Colonic mucosa (tissue), 1 donor: ENCODE measurements around a stretch of chr7.

- PRO-cap = no peak
Observed at GRCh38 chr7:50621831-50622722, 56.9 kb upstream of the DDC start.

DNA sequence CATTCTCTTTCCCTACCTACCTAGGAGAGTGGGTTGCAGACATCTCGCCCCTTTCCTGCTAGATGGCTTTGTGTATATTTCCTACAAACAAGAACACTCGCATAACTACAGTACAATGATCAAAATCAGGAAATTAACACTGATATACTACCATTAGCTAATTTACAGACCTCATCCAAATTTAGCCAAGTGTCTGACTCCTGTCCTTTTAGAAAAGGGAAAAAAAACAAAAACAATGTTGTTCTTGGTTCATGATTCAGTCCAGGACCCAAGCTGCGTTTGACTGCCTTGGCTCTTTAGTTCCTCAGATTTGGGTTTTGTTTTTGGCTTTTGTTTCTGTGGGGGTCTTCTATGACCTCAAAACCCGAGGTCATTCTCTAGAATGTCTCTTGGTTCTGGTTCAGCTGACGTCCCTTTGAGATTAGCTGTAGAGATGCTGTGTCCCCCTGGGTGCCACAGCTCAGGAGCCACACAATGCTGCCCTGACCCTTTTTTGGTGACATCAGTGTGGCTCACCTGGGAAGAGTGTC lies 89.6 kb upstream of the DDC start:
- PRO-cap = no peak

GRCh38 chr7:50656171-50656614 lies 91.0 kb upstream of the DDC start:
- PRO-cap = no peak

DNA sequence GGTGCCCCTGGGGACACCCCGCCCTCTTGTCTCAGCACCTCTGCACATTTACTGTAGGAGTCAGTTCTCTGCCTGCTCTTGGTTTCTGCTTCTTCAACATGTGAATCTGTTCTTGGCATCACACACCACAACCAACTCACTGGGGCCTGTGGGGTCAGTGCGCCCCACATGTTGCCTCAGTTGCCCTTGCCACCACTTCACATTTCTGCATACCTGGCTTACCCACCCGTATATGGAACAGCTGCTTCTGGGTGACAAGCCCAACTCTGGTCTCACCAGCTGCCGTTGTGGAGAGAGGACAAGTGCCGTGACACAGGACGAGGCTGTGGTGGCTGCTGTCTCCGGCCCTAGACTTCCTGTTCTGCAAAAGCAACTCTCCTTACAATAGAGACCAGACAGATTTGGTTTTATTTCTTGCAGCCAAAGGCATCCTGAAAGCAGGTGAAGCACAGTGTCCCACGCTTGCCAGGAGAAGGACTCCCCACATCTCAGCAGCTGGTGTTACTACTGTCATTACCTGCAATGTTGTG lies 96.4 kb upstream of the DDC start:
- PRO-cap = no peak

- PRO-cap = no peak
Observed at GRCh38 chr7:50706259-50706752, 76.4 kb downstream of the GRB10 start.

DNA sequence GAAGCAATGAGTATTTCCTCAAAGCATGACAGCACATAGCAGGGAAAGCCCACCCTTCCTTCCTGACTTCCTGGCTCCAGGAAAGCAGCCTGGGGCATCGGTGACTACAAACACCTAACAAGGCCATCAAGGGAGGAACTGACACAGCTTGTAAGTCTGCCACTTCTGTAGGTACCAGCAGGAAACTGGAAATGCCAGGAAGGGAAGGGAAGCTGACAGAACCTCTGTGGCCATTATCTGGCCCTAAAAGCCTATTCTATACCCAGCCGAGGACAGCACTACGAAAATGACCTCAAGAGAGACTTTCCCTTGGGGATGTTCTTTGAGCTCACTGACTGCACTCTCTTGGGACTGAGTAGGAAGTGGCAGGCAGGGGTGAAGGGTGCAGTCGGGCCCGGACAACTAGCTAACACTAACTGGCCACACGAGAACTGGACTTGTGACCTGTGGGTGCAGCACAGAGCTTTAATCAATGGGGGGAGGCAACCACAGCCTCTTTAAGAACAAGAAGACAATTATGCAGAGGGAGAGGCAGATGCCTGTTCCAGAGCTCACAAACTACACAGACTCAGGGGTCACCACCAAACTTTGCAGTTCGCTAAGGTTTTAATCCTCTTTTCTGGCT lies 52.0 kb downstream of the GRB10 start:
- PRO-cap = no peak

- PRO-cap = no peak
Observed at GRCh38 chr7:50763778-50764276, 18.9 kb downstream of the GRB10 start.

DNA sequence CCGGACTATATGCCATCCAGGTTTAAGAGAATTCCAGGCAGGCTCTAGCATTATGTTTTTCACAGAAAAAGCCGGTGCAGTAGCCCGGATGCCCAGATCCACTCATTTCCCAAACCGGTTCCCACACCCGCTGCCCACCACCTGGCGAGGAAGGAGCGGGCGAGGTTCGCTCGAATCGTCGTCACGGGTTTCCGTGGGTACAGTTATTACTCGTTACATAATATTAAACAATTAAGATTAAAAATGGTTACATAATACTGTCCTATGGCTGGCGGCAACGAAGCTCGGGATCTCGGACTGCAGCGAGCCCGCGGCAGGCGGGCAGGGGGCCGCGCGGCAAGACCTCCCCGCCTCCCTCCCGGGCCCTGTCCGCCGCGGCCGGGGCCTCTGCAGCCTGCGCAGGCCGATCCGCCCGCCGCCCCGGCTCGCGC lies 740 bp downstream of the GRB10 start:
- PRO-cap = no peak

GRCh38 chr7:50791646-50792395 lies 9.1 kb upstream of the GRB10 start:
- PRO-cap = no peak

GRCh38 chr7:50792396-50793296 lies 9.9 kb upstream of the GRB10 start:
- PRO-cap = unidirectional peak, plus-strand start at chr7:50792563; bidirectional peak, plus-strand start at chr7:50793125, minus-strand start at chr7:50792874

- PRO-cap = no peak
Observed at GRCh38 chr7:52936304-52936550, 99.2 kb upstream of the POM121L12 start.

DNA sequence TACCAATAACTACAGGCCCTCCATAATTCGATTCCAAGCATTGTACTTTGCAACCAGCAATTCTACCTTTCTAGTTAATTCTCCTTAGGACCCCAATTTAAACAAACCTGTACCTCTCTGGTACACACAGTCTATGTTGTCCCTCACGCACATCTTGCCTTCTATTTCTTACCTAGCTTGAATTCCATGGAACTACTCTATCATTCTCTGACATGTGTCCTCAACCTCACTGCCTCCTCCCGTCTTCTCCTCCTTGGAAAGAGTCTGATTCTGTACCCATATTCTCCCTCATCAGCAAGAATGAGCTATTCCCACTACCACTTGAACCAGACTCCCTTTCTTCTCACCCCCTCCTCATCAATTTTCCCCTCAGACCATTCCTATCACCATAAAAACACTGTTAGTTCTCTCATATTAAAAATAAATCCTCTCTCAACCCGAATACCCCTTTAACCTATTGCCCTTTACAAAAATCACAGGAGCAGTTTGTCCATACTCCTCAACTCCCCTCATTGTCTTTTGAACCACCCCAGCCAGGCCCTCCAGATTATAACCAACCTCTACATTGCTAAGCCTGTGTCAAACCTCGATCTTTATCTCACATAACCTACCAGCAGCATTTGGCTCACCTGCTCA lies 12.1 kb downstream of the SEC61G start:
- PRO-cap = no peak

DNA sequence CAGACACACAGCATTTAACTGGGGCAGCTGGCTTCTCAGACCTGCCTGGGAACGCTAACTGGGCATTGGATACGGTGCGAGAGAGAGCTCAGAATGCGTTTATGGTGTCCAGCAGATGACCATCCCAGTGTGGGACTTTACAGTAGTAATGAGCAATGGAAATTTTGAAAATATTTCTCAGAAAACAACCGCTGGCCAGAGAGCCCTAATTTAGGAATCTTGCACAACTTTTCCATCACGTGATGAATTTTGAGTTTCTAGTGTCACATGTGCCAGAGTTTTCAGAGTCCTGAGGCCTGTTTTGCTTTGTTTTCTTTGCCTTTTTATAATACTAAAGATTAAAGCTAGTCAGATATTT lies 78.2 kb upstream of the SEC61G start:
- PRO-cap = no peak

- PRO-cap = no peak
Observed at GRCh38 chr7:55086314-55086992, 67.6 kb downstream of the EGFR start.

GRCh38 chr7:55100975-55101573 lies 82.3 kb downstream of the EGFR start:
- PRO-cap = no peak

DNA sequence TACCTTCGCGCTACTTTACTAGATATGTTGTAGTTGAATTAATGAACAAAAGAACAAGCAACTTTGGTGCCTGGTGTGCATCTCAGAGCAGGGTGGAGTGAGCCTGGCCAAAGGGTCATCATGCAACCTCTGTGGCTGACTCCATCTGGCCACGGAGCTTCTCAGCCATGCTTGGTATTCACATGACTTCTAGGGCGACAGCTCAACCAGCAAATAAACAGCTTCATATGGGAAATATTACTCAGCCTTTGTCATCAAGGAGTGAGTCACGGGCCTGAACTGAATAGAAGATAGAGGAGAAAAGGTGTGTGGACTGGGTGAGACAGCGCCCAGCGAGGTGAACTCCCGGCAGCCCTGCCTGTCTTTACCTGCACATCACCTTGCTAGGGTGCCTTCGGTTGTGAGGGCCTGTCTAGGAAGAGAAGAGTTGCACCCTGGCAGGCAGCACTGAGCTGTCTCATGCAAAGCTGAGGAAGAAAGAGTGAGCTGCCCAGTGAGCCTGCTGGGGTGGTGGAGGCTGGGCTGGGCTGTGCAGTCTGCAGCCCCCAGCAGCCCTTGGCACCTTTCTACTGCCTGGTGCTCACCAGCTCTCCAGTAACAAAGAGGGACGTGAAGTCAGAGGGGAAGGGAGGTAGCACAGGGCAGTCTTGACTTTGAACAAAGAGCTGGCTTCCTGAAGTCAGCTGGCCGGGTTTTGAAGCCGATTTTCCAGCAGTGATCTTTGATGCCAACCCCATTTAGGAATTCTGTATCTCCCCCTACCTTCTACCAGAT lies 114.2 kb downstream of the EGFR start:
- PRO-cap = bidirectional peak, plus-strand start at position 297 of the sequence, minus-strand start at position 147 of the sequence

DNA sequence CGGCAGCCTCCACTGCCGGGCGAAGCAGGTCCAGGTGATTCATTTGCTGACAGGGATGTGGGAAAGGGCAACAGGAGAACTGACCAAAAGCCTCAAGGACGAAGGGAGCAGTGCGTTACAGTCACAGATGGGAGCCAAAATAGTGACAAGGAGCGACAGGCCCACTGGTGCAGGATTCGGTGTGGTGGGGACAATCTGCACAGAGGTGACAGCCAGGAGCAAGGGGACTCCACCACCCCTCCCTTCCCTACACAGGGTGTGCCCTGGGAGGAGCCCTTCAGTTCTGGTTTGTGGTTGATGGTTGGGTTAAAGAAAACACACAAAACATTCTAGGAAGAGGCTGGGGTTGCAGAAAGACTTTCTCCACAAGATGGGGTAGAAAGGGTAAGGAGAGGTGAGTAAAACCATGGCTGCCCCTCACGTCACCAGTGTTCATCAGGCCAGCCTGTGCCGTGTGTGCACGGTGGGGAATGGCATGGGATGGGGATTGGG lies 96.9 kb downstream of the VOPP1 start:
- PRO-cap = no peak

- PRO-cap = no peak
Observed at GRCh38 chr7:55539426-55539904, 32.8 kb downstream of the VOPP1 start.

GRCh38 chr7:55545234-55546080 lies 26.8 kb downstream of the VOPP1 start:
- PRO-cap = no peak

DNA sequence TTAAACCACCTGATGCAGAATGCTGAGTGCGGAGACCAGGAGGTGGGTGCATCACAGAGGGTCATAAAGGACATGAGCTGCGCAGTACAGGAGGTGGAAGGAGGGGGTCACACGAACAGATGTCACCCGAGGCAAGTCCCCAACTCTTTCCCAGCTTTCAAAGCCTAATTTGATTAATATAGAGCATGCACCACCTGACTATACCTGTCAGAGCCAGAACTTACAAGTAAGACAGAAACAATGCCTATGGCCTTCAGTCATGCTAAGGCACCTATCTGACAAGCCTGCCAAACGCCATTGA lies 924 bp upstream of the VOPP1 start:
- PRO-cap = no peak